Osteoblast (primary cell): ENCODE measurements around the genes CDH11 and RIPOR1.

DNA sequence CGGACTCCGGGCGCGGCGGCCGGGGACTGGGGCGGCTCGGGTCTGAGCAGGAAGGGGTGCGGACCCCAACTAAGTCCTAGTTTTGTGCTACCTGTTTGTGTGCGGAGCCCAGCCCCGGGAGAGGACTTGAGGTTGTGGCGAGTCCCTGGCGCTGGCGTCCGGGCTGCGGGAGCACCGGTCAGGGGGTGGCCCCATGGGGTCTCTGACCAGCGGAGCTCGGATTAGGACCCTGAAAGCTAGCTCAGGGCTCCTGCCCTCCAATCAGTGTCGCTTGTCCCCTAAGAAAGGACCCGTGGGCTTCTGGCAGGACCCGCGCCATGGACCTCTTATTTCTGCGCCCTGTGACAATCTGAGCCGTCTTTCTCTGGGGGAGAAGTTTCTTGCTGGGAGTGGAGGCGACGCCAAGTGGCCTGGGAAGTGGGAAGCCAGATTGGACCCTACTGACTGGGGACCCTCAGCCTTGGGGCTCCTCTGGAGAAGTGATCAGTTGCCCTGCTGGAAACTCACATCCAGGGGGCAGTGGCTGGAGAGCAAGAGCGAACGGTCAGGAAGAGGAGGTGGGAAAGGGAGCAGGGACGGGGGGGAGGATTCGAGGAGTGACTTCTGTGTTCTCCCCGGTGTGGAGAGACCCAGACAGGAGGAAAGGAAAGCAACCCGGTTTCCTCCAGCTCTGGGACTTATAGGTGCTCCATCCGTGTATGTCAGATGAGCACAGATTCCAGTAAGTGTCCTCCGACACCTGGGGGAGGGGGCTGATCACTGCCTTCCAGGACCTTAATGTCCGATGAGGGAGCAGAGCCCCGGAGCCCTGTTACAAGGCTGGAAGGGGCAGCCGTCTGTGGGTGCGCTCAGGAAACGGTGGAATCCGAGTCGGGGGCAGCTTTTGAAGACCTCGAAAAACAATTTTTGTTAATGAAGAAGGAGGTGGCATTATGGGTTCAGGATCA is 35.2 kb upstream of the NDRG4 start:
- CAGE, long polyA plus RNA: no peak
- RRBS: 3% methylated on average over 9 of the region's 43 CpGs

DNA sequence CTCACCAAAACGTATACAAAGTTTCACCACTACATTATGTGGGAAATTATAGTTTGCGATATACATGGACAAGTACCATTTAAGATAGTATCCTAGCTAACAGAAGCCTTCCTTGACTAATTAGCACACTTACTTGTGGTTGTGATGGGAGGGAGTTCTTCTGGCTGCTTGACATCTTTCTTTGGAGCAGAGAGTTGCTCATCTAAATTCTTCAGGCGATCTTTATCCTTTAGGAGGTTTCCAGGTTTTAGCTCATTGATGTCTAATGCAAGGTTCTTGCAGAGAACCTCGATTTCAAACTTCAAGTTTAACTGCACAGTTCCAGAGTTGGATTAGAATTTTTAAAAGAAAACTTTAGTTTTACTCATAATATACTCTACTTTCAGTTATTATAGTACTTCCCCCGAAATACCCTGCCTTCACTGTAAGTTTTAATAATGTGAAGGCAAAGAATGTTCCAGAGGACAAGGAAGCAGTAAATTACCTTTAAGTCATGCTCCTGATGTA is 30.9 kb downstream of the SETD6 start:
- CAGE, long polyA plus RNA: no peak
- RRBS: no CpG with 5 or more reads among the region's 5 CpGs

- CAGE, long polyA plus RNA: no peak
- RRBS: no CpG with 5 or more reads among the region's 6 CpGs
Observed at GRCh38 chr16:60811104-60811813, 1225.0 kb downstream of the CDH8 start.

DNA sequence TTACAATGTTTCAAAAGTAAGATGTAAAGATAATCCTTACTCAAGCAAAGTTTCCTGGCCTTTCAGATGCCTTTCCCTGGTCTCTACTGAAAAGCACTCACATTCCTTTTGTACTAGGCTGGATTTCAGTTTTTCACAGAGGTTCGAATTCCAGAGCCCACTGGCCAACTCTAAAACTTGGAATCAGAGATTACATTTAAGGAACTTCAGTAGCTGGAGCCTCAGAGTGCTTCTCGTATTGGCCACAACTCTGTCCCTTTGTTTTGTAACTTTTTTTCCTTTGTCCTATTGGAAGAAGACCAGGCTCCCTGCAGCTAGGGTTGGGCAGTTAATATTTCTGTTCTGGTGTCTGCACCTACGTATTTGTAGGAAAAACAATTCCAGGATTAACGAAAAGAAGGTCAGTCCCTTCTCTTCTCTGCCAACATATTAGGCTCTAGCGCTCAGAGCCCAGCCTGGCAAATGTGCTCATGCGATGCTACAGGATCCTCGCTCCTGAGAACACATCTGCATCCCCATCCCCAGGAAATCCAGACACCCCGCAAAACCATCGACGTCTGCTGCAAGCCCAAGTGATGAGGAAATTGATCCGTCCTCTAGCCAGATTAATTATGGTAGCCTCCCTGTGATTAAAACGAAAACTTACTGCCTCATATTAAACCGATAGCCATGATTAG is 1.9 kb downstream of the CDH11 start:
- CAGE, long polyA plus RNA: no peak
- RRBS: no CpG with 5 or more reads among the region's 13 CpGs

- CAGE, long polyA plus RNA: no peak
- RRBS: 2% methylated on average over 1 of the region's 8 CpGs
Observed at GRCh38 chr16:65121596-65121765, 382 bp downstream of the CDH11 start.

DNA sequence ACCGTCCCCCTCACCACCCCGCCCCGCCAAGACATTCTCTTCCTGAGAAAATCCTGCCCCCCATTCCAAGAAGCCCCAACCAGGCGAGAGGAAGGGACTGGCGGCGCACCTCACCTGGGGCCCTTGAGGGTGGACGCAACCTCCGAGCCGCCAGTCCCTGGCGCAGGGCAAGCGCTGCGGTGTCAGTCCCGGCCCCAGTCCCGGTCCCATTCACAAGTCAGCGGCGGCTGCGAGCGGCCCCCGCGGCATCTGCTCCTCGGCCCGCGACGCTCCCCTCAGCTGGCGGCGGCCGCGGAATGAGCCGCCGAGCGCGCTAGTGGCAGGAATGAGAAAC is at the start of gene CDH11:
TSS of gene CDH11 (minus strand) at position 298 of the 334 bp plus-strand sequence.
- CAGE, long polyA plus RNA: start-site peak on the minus strand centred at position 252 of the sequence, 104 bp wide, 1,482 and 970 reads in 2 replicates
- RRBS: no CpG with 5 or more reads among the region's 32 CpGs

DNA sequence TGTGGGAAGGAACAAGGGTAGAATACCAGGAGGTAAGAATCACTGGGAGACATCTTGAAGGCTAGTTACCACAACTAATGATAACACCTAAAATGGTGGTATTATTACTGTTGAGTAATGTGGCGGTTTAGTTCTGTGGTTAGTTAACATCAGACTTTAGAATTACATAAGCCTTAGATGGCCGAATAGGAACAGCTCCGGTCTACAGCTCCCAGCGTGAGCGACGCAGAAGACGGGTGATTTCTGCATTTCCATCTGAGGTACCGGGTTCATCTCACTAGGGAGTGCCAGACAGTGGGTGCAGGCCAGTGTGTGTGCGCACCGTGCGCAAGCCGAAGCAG is 567.9 kb upstream of the CDH11 start:
- CAGE, long polyA plus RNA: no peak
- RRBS: no CpG with 5 or more reads among the region's 12 CpGs

GRCh38 chr16:65755184-65755646 is 611.3 kb upstream of the CDH5 start:
- CAGE, long polyA plus RNA: no peak
- RRBS: 85% methylated on average over 5 of the region's 14 CpGs

DNA sequence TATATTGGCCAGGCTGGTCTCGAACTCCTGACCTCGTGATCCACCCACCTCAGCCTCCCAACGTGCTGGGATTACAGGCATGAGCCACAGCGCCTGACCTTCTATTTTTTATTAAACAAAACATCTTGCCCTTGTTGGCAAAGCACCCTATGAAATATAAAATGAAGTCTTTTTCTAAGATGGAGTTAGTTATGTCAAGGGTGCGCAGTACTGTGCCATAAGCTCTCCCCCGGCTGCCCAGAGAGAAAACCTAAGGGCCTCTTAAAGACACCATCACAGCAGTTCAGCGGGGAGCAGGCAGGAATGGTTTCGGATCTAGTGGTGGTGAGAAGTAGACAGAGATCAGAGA is 1.0 kb upstream of the CMTM3 start:
- CAGE, long polyA plus RNA: no peak
- RRBS: no CpG with 5 or more reads among the region's 8 CpGs

DNA sequence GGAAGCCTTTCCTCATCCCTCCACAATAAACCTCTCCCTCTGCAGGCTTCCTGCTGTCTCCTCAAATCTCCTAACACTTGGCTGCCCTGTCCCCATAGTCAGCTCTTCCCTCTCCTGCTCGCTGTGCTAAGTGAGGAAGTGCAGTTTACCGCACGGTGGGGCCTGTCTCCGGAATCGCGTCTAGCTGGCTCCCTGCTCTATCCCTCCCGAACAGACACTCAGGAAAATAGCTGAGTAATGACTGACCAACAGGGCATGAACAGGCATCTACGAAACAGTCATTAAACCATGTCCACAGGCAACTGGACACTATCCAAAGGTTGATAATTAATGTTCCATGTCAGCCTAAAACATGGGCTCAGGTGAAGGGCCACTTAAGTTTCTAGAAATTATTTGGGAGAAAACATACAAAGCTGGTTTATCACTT is 35.8 kb downstream of the CMTM4 start:
- CAGE, long polyA plus RNA: no peak
- RRBS: no CpG with 5 or more reads among the region's 8 CpGs

GRCh38 chr16:66697130-66697484 is 564 bp upstream of the CMTM4 start:
- CAGE, long polyA plus RNA: no peak
- RRBS: 10% methylated on average over 12 of the region's 21 CpGs

DNA sequence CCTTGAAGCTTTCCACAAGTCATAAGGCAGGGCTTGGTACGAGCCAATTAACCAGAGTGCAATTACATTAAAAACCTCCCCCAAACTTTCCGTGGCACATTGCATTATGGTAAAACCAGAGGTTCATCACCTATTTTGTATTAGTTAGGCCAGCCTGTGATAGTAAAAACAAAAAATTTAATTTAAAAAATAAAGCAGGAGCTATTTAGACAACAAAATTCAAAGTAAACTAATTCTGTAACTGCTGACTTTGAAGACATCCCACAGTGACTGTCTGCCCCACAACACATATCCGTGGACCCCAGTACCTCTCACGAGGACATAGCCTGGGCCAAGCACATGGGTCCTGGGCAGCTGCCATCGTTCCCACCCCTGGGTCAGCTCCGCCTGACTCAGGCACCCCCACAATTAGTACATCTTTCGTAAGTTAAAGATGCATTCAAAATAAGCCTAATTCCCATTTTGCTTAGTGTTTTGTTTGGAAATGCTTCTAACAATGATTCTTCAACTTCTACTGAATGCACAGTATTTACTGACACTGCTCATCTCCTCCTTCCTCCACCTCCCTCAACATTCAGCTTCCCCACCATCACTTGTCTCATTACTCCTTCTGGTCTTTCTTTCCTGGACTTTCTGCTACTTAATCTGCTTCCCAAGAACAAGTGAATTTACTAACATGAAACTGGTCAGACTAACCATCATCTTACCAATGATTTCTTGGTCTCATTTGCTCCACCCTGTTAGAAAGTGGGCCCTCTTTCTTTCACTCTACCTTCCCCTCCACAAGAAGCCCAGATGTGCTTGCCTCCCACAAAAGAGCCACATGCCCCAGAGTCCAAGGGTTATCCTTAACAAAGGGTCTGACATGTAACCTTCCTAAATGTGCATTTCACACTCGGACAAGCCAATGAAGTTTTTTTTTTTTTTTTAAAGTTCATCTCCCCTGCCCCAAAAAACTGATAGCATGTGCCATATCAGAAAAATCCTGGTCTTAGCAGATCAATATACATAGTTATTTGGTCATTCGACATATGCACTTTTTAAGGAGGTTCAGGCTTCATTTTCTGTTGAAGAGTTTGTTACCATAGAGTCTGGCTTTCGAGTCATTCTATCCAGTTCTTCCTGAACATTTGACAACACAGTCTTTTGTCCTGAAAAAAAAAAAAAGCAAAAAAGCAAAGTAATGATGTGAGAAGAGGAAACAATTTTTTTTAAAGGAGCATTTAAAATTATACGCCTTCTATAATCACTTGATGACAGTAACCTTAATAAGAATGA is 26.6 kb upstream of the CMTM4 start:
- CAGE, long polyA plus RNA: no peak
- RRBS: no CpG with 5 or more reads among the region's 11 CpGs

- CAGE, long polyA plus RNA: no peak
- RRBS: no CpG with 5 or more reads among the region's 7 CpGs
Observed at GRCh38 chr16:67013030-67013454, 15.9 kb upstream of the CBFB start.

GRCh38 chr16:67146412-67146775 is 4.4 kb downstream of the B3GNT9 start:
- CAGE, long polyA plus RNA: no peak
- RRBS: no CpG with 5 or more reads among the region's 3 CpGs

DNA sequence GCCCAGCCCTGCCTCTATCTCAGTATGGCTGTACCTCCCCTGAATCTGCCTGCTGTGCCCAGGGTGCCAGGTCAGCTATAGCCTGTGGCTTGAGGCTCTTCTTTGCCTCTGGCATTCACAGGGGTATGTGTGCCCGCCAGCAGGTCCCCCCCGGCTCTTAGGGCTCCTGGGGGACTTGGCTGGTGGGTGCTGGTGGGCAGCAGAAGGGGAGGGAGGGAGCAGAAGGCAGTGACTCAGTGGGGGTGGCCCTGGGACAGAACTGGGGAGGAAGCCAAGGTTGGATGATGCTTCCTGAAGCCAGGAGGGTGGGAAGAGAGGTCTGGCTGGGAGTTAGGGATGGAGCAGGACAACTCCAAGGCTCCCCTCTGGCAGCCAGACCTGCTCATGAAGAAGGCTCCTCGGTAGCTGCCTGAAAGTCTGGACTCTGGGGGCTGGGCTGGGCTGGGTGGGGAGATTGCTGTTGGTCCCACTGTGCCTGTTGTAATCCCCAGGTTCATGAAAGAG is 1.4 kb upstream of the PLEKHG4 start:
- CAGE, long polyA plus RNA: no peak
- RRBS: no CpG with 5 or more reads among the region's 3 CpGs

GRCh38 chr16:67431878-67432912 is 1.3 kb downstream of the HSD11B2 start:
- CAGE, long polyA plus RNA: no peak
- RRBS: no CpG with 5 or more reads among the region's 17 CpGs

DNA sequence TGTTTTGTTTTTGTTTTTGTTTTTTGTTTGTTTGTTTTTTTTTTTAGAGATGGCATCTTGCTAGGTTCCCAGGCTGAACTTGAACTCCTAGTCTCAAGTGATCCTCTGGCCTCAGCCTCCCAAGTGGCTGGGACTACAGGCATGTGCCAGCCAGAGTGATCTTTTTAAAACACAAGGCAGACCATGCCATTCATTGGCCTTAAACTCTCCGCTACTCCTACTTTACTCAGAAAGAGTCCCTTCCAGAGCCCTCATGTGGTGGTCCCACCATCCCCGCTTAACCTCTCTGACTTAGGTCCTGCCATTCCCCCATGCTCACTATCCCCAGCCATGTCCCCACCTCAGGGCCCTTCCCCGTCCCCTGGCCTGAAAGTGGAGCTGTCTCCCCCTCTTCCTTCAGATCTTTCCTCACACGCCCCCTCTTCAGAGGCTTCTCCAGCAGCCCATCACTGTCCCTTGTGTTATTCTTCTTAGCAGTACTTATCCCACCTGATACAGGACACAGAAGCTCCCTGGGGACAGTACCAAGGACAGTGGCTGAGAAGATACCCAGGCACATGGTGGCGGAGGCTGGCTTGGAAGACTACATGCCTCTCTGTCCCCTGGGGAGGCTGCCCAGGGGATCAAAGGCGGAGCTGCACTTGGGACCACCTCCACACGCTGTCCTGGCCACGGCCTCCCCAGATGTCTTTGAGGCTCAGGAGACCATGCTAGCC is 23.8 kb downstream of the HSD11B2 start:
- CAGE, long polyA plus RNA: no peak
- RRBS: no CpG with 5 or more reads among the region's 8 CpGs

DNA sequence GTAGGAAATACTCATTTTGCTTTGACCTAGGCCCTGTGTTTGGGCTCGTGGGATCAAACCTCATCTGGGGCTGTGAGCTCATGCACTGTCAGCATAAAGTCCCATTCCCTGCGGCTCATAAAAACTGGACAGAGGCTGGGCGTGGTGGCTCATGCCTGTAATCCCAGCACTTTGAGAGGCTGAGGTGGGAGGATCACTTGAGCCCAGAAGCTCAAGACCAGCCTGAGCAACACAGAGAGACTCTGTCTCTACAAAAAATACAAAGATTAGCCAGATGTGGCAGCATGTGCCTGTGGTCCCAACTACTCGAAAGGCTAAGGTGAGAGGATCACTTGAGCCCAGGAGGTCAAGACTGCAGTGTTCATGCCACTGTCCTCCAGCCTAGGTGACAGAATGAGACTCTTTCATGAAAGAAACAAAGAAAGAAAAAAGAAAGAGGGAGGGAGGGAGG is 17.8 kb downstream of the ATP6V0D1 start:
- CAGE, long polyA plus RNA: no peak
- RRBS: no CpG with 5 or more reads among the region's 4 CpGs

DNA sequence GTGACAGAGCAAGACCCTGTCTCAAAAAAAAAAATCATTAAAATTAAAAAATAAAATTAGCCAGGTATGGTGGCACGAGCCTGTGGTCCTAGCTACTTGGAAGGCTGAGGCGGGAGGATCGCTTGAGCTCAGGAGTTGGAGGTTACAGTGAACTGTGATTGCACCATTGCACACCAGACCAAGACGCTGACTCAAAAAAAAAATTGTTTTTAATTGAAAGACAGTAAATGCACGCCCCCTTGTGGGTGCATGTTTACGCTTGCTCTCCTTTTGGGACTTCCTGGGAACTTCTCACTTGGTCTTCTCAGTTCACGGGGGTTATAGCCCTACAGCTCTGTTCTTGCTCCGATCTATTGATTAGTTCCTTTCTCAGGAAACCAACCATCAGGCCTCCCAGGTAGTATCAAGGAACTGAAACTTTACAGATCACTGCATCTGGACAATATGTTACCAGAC is 14.3 kb upstream of the RIPOR1 start:
- CAGE, long polyA plus RNA: no peak
- RRBS: no CpG with 5 or more reads among the region's 8 CpGs

- CAGE, long polyA plus RNA: start-site peak on the minus strand at chr16:67528656-67528721, 10 and 16 reads in 2 replicates
- RRBS: 5% methylated on average over 57 of the region's 94 CpGs
Observed at GRCh38 chr16:67528185-67529334, at the start of gene RIPOR1. Gene RIPOR1, plus strand, starts transcription at chr16:67528829.